ENCODE data around the genes TTYH2, CD300C and JPT1.

DNA sequence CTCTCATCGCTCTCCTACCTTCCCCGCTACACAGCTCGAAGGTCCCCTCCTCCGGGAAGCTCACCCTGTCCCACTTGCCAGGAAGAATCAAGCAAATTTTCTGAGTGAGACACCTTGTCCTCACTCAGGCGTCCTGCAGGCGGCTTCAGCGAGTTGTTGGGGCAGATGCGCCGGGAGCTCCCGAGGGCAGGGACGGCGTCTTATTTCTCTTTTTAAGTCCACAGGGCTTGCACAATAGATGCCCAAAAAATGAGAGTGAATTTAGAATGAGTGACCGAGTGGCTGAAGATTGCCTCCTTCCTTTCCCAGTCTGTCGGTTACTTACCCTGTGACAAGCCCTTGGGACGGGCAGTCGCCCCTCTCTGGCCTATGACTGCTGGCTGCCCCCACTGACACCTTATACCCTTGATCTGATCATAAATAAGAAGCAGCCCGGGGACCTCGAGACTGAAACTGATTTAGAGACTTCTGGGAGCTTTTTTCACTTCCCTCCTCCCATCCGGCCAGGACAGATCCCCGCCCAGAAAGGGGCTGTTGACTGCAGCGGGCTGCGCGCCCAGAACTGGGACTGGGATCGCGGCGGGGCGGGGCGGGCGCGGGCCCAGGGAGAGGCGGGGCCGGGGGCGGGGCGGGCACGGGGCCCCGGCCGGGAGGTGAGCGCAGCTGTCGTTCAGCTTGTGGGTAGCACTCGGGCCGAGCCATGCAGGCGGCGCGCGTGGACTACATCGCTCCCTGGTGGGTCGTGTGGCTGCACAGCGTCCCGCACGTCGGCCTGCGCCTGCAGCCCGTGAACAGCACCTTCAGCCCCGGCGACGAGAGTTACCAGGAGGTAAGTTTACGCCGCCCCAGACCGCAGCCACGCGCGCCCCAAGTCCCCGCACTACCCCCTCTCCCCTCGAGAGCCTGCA, at the start of gene TTYH2:
TSS of gene TTYH2 (plus strand) at position 684 of the 908 bp plus-strand sequence.
- PRO-cap: bidirectional peak, plus-strand start at position 684 of the sequence, minus-strand start at position 412 of the sequence

DNA sequence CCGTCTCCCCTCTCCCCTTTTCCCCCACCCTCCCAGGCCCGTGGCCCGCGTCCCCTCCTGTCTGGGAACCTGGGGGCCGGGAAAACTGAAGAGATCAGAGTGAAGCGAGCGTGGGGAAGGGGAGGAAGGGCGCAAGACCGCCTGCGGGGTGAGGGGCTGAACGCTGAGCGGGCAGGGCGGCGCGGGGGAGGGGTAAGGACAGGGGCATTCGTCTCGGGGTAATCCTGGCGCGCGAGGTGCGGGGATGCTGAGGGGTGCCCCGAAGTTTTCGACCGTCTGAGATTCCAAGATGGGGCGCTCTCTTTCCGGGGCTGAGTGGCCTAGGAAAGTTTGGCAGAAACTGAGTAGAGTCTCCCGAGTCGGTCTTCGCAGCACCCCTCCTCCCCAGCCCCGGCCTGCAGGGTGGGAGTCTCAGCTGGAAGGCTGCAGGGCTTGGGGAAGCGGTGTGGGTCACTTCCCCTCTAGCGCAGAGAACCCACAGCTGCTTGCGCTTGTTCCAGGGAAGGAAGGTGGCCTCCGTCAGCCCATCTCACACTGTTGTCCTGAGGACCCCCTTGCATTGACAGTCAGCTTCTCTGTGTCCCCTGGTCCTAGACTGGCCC, 574 bp downstream of the TTYH2 start:
- PRO-cap: no peak

DNA sequence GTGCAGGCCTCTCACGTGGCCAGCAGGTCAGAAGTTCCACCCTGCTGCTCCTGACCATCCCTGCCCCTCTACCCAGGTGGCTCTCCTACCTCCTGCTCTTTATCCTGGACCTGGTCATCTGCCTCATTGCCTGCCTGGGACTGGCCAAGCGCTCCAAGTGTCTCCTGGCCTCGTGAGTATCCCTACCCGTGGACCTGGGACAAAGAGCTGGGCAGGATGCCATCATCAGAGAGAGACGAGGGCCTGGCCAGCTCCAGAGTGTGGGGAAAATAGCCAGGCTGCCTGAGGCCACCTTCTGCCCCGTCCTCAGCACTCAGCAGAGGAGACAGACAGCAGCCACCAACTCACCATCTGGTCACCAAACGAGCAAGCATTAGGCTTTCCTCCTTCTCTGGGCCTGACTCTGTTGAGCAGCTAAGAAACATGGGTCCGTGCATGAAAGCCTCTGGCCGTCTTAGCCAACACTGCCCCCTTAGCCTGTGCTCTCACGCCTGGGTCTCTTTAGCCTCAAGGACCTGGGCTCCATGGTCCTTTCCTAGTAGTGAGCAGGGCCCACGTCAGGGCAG, 30.0 kb downstream of the TTYH2 start:
- PRO-cap: no peak

DNA sequence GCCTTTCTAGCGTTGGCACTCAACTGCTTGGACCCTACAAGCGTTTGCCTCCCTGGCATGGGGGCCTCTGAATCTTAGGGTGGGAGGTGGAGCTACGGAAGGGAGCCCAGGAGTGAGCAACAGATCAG, 1.6 kb upstream of the GPRC5C start:
- PRO-cap: no peak

DNA sequence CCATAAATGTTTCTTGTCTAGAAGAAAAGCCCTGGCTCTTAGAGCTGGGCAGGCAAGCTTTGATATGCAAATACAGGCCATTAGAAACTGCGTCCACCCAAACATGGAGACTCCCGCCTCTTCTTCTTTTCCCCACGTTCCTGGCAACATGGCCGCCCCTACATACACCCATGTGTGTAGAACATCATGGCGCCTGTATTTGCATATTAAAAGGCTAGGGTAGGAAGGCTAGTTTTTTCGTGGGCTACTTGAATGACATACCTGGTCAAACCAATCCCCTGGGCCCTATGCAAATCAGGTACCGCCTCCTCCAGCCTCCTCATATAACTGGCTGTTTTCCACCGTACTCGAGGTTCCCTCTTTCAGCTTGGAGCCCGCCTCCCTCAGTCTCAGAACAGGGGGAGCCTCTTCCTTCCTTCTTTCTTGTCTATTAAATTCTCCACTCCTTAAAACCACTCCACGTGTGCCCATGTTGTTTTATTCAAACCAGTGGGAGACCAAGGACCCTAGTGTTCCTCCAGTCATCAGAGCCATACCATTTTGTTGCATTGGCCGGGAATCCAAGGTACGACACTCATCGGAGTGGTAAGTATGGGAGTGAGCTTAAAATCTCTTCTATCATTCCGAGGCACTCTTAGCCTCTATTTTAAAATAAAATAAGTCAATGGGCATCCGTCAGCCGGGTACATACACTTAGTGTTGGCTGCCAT, 937 bp upstream of the CD300LB start:
- PRO-cap: no peak

GRCh38 chr17:74545752-74546483, at the start of gene CD300C:
TSS of gene CD300C (minus strand) at chr17:74546115.
- PRO-cap: unidirectional peak, minus-strand start at chr17:74546030; unidirectional peak, minus-strand start at chr17:74546090

DNA sequence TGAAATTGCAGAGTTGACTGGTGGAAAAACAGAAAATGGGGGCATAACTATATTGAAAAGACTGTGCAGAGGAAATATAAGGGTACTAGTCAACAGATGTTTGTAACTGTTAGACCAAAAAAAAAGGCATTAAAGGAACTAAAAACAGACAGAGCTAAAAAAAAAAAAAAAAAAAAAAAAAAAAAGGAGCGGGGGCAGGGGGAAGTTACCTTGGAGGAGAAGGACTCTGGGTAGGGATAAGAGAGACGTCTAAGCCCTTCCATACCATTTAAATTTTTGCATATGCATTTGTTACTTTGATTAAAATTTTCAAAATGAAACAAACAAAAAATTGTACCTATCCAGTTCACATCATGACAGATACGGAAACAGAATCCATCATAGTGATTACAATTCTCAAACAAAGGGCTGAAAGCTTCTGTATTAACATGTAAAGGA, 40.3 kb upstream of the CD300E start:
- PRO-cap: no peak

GRCh38 chr17:74730580-74730862, 6.5 kb upstream of the RAB37 start:
- PRO-cap: no peak

DNA sequence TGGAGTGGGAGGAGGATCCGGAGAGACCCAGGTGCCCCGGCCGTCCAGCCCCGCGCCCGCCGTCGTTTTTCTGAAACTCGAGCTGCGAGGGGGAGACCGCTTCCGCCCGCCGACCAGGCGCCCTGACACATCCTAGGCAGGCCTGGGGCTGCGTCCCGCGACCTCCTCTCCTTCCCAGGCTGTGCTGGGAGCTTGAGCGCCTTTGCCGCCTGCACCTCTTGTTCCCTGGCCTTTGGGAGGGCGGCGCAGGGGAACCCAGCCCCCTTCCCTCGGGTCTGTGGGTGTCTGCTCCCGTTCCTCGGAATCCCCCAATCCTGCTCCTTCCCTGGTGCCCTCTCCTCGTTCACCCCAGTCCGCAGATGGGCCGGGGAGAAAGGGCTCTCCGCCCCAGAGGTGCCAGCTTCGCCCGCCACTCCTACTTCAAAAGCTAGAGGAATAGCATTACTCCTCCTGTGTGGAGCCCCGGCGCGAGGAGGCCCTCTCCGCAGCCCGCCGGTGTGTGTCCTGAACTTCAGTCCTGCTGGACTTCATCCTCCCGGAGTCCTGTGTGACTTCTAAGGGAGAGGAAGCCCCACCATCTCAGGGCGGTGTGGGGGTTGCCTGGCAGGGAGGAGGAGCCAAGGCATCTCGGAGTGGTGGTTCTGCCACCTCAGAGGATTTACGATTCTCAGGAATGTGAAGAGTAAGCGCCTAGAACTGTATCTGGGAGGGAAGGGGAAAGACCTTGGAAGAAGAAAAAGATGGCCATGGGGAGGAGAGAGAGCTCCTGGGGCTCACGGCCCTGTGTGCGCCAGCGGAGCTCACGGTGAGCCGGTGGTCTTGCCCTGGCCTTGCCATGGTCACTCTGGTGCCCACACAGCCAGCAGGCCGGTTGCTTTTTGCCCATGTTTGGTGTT, 1.1 kb downstream of the NHERF1 start:
- PRO-cap: bidirectional peak, plus-strand start at position 93 of the sequence, minus-strand start at position 72 of the sequence

DNA sequence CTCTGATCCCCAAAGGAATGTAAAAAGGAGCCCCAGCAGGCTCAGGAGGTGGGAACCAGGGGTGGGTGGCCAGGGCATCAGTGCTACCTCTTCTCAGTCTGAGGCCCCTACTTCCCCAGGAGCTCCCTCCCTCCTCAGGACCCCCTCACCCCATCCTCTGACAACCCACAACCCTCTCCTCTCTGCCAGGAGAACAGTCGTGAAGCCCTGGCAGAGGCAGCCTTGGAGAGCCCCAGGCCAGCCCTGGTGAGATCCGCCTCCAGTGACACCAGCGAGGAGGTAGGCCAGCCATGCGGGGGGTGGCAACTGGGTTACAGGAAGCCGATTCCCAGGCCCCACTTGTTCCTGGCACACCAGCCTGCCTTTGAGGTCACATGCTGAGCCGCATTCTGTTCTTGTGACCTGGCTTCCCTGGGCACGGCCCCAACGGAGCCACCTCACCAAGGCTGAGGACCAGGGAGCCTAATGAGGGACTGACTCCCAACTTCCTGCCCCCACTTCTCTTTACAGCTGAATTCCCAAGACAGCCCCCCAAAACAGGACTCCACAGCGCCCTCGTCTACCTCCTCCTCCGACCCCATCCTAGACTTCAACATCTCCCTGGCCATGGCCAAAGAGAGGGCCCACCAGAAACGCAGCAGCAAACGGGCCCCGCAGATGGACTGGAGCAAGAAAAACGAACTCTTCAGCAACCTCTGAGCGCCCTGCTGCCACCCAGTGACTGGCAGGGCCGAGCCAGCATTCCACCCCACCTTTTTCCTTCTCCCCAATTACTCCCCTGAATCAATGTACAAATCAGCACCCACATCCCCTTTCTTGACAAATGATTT, 8.0 kb downstream of the NAT9 start:
- PRO-cap: no peak

DNA sequence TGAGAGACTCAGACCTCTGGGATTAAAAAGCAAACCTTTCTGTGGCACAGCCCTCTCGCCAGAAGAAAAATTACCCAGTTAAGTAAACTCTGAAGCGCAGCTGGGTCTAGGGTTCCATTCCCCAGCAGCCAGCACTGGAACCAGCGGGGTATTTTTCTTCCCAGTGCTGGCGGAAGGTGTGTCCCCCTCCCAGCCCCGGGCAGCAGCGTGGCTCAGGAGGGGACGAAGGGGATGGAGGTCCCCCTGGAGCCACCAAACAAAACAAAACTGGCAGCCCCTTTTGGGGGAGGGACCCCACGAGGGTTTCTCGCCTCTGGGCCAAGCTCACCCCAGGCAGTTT, 37.1 kb downstream of the GRIN2C start:
- PRO-cap: no peak

GRCh38 chr17:74861169-74862100, 1.8 kb upstream of the GRIN2C start:
- PRO-cap: no peak

DNA sequence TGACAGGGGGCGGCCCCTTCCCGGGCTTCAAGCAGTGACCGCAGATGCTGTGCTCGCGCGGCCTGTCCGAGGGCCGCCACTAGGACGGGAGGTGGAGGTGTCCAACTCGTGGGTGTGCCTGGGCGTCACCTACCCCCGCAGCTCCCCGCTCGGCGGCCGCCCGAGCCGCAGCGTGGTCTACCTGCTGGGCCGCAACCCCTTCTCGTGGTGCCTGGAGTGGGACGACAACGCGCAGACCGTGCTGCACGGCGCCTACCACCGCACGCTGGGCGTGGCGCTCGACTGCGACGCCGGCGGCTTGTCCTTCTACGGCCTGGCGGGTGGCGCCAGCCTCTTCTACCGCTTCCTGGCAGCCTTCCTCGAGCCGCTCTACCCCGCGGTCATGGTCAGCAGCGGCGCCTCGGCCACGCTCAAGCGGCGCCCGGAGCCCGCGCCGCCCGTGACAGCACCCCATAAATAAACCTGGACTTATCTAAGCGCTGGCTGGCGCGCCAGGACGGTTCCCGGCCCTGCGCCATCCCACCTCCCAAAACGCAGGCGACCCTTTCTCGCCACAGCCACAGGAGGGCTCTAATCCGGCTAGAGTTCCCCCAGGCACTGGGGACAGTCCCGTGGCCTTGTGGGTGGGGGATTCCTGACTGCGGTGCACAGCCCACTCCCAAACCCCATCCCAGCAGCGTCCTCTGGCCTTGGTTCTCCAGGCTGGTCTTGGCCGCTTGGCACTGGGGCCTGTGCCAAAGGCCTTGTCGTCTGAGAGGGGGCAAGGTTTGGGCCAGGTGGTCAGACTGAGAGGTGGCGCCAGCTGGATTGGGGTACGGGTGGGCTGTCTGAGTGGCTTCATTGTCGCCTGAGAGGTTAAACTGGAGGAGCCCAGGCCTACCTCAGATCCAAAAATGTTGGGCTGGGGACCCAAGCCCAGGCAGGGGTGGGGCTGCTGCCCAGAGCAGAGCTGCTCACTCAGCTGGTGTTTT, 10.2 kb upstream of the SLC16A5 start:
- PRO-cap: unidirectional peak, plus-strand start at position 301 of the sequence

GRCh38 chr17:75090827-75091774, 3.3 kb downstream of the SLC16A5 start:
- PRO-cap: no peak

- PRO-cap: bidirectional peak, plus-strand start at chr17:75154807, minus-strand start at chr17:75154512
Measured at GRCh38 chr17:75154026-75155012, at the start of gene JPT1. TSS of gene JPT1 (minus strand) at chr17:75154512.

- PRO-cap: unidirectional peak, minus-strand start at chr17:75271790
Measured at GRCh38 chr17:75271632-75272389, 780 bp upstream of the MIF4GD start.

DNA sequence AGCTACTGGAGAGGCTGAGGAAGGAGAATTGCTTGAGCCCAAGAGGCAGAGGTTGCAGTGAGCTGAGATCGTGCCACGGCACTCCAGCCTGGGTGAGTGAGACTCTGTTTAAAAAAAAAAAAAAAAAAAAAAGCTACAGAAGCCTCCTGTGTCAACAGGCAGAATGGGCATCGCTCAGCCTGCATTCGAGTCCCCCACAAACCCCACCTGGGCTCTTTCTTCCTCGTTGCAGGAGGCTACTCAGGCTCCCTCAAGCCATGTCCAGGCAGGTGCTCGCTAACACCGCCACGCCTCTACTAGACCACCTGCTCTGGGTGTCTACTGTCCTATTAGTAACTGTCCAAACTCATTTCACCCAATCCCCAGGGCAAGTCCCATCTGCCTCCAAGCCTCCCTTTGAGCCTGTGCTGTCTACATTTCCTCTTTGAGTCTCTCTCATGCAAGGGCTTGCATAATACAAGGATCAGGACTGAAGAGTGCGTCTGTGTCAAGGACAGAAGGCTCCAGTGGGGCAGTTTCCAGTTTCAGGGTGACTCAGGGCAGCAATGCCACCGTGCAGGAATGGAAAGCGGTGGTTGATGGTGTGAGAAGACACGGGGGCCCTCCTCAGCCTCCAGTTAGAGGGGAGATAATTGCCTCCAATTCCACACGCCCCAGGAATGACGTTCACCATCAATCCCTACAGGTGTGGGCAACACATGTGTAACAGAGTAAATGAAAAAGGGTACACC, 24.5 kb upstream of the SLC25A19 start:
- PRO-cap: no peak

- PRO-cap: no peak
Measured at GRCh38 chr17:75316441-75316984, 27.3 kb upstream of the SLC25A19 start.

DNA sequence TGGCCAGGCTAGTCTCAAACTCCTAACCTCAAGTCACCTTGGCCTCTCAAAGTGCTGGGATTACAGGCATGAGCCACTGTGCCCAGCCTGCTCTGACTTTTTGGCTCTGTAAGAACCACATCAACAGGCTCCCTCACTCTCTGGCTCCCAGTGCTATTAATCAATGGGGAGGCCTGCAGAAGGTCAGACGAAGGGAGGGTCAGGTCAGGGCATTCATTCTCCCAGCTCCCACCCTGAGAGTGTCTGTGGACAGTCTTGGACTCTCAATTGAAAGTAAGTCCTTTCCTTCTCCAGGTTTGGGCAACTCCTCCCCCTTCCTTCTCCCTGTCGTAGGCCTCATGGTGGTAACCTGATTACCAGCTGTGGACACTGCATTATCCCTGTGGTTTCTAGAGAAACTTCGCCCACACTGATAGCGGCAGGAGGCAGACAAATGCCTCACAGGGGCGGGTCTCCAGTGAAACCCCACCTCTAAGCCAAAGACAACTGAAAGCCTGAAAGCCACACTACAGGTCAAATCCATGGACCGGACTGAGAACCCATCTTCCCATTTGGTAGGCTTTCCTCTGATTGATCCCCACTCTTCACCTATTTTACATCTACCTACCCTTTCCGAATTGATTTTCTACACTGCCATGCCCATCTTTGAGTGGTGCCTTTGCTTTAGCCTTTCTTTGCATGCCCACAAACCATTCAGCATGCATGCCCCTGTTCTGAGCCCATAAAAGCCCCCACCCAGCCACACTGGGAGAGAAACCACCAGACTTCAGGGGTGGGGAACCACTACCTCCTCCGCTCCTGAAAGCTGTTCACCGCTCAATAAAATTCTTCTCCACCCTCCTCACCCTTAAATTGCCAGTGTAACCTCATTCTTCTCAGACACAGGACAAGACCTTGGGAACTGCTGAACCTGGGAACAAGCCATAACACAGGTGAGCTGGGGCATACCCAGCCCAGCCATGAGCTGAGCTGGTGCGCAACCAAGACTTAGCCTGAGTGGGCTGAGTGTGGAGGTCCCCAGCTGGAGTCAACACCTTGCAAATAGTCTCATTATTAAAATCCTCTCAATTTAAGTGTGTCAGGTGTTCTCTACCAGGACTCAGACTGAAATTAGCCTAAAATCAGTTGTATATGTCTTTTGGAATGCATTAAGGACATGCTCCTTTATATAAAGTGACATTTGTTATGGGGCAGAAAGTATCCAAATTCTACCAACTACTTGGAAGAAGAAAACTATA, 58.0 kb upstream of the SLC25A19 start:
- PRO-cap: no peak

DNA sequence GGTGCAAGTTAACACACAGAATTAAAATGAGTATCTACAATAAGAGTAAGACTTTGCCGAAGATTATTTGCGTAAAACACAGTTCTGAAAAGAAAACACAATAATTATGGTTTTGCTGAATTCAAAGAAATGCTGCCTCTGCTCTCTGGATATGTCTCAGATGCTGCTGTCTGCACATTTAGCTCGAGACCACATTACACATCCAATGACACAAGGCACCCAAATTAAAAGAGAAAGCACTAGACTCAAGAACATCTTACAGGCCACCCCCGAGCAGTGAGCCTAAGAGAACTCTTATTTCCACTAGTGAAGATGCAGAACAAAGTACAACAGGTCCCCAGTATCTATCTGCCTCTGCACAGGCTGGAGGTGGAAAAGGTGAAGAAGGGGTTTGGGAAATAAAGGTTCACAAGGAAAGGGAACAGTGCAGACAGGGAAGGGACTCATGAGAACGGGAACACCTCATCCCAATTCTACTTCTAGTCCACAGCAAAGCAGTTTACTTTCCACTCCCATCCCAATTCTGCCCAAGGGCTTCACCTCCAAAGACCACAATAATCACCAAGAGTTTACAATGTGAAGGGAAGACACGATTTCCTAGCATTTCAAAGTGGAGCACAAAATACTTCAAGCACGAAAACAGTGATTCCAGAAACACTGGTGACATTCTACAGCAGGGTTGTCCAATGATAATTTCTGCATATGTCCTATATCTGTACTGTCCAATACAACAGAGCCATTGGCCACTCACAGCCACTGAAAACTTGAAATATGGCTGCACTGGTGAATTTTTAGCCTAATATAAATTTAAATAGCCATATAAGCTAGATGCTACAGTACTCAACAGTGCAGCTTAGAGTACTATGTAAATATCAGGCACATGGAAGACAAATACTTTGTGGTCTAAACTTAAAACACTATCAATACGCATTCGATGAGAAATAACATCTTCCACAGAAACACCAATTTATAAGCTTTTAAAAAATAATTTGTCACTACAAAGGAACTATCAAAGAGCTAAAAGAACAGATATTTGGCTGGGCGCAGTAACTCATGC, 33.2 kb downstream of the GRB2 start:
- PRO-cap: no peak